Kidney (tissue), 2 donors: ENCODE measurements around a stretch of chr22.

GRCh38 chr22:46661209-46662041, 41.2 kb downstream of the GRAMD4 start:
- PRO-cap = no peak
- RRBS = 78% methylated on average over 1 of the region's 28 CpGs

DNA sequence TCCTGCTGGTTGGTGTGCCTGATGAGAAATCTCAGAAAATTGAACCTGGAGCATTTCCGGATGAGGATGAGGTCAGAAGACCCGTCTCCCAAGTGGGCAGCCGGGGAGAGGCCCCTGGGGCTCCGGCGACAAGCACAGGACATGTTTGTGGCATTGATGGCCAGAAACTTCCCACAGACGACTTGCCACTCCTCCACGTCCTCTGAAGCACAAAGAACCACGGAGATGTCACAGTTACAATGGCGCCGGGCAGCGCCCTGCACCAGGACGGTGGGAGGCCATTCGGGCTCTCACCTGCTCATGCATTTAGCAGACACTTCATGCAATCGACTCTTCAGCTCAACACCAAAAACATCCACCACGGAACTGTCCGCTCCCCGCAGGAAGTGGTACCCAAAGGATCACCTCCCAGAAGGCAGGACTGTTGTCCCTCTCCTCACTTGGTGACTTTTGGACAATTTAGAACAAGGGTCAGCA, 46.4 kb downstream of the CERK start:
- PRO-cap = no peak
- RRBS = 94% methylated on average over 7 of the region's 17 CpGs

GRCh38 chr22:46726501-46726976, 11.5 kb downstream of the CERK start:
- PRO-cap = no peak
- RRBS = no CpG with 5 or more reads among the region's 18 CpGs

GRCh38 chr22:46742817-46743286, 4.8 kb upstream of the CERK start:
- PRO-cap = no peak
- RRBS = no CpG with 5 or more reads among the region's 5 CpGs

DNA sequence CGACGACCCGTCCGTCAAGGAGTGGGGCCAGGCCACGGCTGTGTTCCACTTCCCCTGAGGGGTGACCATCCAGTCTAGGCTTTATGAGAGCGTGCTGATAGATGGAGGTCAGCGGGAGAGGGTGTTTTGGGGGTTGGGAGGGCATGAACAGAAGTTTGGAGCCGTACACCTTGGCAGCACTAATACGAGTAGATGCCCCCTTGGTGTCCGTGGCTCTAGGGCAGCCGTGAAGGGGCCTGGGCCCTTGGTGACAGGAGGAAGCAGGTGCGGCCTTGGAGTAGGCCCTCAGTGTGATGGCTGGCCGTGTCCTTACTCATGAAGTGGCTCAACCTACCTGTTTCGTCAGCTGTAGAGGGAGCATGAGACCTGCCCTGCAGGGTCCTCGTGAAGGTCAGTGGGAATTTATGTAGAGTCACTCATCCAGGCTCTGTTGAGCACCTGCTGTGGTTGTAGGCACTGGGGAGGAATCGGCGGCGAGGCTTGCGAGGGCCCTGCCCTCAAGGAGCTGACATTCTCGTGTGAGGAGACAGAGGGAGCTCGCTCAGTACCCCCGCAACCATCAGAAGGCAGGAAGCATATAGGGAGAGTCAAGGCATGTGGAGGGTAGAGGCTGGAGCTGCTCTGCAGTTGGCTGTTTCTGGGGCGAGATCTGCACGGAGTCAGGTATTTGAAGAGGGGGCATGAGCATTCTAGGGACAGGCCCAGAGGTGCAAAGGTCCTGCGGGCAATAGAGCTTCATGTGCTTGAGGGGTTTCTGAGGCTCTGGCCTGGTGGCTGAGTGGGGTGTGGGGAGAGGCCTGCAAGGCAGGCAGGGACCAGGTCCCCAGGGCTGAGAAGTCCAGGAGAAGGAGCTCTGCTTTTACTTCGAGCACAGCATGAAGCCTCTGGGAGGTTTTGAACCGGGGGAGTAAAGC, 39.6 kb downstream of the TBC1D22A start:
- PRO-cap = no peak
- RRBS = no CpG with 5 or more reads among the region's 27 CpGs

DNA sequence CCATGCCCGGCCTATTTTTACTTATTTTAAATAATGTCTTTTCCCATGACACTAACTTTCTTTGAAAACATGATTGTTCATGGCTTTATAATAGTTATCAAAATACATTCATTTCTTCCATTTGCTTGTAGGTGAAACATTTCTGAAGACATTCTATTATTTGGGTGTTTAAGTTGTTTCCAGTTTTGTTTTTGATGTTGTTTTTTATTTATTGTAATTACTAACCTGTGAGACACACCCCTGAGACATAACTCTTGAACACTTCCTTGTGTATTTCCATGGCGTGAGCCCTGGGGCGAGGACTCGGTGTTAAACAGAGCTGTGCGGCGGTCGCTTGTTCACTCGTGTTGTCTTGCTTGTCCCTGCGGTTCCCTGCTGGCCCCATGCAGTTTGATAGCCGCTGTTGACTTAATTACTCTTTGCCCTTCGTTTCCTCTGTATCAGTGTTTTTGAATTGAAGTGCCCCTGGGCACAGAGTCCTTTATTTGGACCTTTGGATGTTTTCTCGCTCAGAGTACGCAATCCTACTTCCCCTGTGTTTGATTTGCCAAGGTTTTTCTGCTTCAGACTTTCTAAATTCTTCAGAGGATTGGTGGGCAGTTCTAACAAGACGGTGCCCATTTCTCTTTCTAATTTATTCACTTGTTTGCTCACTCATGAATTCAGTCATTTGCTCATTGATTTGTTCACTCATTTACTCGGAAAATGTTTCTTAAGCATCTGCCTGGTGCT, 52.7 kb downstream of the TBC1D22A start:
- PRO-cap = no peak
- RRBS = no CpG with 5 or more reads among the region's 15 CpGs

- PRO-cap = no peak
- RRBS = no CpG with 5 or more reads among the region's 3 CpGs
Measured at GRCh38 chr22:46836117-46836605, 73.7 kb downstream of the TBC1D22A start.

DNA sequence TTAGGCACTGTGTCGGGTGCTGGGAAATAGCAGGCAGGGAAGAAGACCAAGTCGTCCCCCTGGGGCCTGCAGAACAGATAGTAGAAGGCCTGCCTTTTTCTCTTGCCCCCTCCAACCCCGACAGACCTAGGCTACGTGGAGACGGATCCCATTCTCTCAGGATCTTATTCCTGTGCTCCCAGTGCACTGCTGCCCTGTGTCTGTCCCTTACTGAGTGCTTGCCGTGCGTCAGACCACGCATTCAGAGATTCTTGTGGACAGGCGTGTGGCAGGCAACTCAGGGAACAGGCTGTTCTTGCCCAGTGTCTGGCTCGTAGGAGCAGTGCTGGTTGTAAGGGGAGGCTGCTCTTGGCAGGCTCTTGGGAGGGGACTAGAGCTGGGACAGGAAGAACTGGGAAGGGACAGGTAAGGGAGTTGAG, 118.9 kb downstream of the TBC1D22A start:
- PRO-cap = no peak
- RRBS = no CpG with 5 or more reads among the region's 10 CpGs

- PRO-cap = no peak
- RRBS = no CpG with 5 or more reads among the region's 6 CpGs
Measured at GRCh38 chr22:47038459-47038740, 275.9 kb downstream of the TBC1D22A start.

GRCh38 chr22:47089879-47090160, 327.4 kb downstream of the TBC1D22A start:
- PRO-cap = no peak
- RRBS = 94% methylated on average over 2 of the region's 11 CpGs

- PRO-cap = no peak
- RRBS = no CpG with 5 or more reads among the region's 17 CpGs
Measured at GRCh38 chr22:47116355-47117022, 354.0 kb downstream of the TBC1D22A start.

- PRO-cap = no peak
- RRBS = 79% methylated on average over 9 of the region's 47 CpGs
Measured at GRCh38 chr22:47631322-47632454, 857.7 kb upstream of the TAFA5 start.

DNA sequence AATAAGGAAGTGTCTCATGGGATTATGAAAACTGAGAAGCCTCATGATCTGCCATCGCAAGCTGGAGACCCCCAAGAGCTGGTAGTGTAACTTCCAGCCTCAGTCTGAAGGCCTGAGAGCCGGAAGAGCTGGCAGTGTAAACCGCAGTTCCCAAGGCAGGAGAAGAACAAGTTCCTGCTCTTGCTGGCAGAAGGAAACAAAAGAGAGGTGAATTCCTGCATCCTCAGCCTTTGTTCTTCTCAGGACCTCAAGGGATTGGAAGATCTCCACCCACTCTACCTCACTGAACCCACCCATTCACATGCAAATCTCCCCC, 416.7 kb upstream of the TAFA5 start:
- PRO-cap = no peak
- RRBS = no CpG with 5 or more reads among the region's 3 CpGs

DNA sequence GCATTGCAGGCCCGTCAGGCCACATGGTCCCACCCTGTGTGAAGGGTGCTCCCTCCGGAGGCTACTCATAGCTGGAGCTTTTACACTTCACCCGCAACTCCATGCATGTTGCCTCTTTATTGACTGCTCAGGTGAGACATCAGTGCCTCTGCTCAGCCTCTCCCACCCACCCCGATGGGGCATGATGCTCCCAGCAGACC, 225.9 kb upstream of the TAFA5 start:
- PRO-cap = no peak
- RRBS = no CpG with 5 or more reads among the region's 4 CpGs

DNA sequence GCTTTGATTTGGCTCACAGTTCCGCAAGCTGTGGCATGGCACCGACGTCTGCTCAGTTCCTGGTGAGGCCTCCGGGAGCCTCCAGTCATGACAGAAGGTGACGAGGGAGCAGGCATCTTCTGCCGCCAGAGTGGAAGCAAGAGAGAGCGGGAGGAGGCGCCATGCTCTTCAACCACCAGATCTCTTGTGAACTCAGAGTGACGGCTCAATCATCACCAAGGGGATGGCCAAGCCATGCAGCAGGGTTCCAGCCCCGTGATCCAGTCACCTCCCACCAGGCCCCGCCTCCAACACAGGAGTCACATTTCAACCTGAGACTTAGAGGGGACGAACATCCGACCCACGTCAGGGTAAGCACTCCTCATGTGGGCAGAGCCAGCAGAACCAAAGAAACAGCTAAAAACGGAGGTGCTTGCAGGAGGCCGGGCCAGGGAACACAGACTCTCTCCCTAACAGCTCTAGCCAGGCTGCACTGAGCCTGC, 132.2 kb upstream of the TAFA5 start:
- PRO-cap = no peak
- RRBS = 40% methylated on average over 3 of the region's 16 CpGs

DNA sequence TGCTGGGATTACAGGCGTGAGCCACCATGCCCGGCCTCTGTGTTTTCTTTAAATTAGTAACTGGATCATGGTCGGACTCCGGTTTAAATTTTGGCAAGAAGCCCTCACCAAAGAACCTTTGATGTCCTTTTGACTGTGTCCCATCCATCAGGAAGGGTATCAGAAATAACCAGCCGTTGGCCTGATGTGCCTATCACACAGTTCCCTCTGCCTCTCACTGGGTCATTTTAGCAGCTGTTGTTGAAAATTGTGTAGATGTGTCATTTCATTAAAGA, 89.1 kb upstream of the TAFA5 start:
- PRO-cap = no peak
- RRBS = 80% methylated on average over 1 of the region's 5 CpGs

GRCh38 chr22:48489912-48490563, 685 bp downstream of the TAFA5 start:
- PRO-cap = no peak
- RRBS = 4% methylated on average over 48 of the region's 68 CpGs

- PRO-cap = no peak
- RRBS = no CpG with 5 or more reads among the region's 6 CpGs
Measured at GRCh38 chr22:48675958-48676379, 186.6 kb downstream of the TAFA5 start.

DNA sequence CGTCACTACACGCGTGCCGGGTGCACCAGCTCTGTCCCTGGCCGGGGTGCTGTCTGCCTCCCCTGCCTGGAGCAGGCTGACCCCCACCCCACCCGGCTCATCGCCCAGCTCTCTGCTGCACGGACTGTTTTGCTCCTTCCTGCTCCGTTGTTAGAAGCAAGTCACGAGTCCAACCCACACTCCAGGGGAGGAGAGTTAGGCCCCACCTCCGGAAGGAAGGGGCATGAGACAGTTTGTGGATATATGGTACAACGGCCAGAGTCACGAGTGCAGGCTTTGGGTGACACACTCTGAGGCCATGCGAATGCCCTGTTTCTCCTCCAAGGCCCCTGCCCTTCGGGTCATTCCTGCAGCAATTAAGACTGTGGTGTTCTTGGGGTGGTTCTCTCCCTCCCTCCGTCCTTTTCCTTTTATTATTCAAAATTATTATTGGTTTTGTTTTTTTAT, 364.8 kb downstream of the BRD1 start:
- PRO-cap = no peak
- RRBS = 61% methylated on average over 9 of the region's 16 CpGs

GRCh38 chr22:49592699-49593550, 234.7 kb downstream of the BRD1 start:
- PRO-cap = no peak
- RRBS = no CpG with 5 or more reads among the region's 12 CpGs